ENCODE results near the gene PTP4A2.

DNA sequence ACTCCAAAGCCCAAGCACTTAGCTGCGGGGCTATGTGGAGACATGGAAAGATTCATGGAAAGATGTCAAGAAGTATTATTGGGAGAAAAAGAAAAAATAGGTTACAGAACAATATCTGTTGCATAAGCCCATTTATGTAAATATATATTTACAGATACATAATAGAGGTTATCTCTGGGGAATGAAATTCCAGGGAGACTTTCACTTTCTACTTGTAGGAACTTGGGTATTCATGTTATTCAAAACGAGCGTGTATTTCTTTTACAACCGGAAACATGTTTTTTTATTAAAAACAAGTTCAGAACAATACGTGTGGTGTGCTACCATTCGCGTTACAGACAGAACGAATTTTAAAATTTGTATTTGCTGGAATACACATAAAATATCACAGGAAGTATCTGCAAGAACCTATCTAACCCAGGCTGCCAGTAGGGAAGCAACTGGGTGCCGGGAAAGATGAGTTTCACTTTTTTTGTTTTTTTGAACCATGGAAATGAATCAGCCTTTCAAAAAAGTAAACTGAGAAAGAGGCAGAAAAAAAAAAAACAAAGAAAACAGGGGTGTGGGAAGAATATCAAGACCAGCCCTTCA lies 13.3 kb downstream of the SPOCD1 start:
- PRO-cap, 2 experiments: no peak in any of the 2 experiments

GRCh38 chr1:31908208-31909220 lies 29.7 kb downstream of the PTP4A2 start:
- PRO-cap, 2 experiments: no peak in any of the 2 experiments

DNA sequence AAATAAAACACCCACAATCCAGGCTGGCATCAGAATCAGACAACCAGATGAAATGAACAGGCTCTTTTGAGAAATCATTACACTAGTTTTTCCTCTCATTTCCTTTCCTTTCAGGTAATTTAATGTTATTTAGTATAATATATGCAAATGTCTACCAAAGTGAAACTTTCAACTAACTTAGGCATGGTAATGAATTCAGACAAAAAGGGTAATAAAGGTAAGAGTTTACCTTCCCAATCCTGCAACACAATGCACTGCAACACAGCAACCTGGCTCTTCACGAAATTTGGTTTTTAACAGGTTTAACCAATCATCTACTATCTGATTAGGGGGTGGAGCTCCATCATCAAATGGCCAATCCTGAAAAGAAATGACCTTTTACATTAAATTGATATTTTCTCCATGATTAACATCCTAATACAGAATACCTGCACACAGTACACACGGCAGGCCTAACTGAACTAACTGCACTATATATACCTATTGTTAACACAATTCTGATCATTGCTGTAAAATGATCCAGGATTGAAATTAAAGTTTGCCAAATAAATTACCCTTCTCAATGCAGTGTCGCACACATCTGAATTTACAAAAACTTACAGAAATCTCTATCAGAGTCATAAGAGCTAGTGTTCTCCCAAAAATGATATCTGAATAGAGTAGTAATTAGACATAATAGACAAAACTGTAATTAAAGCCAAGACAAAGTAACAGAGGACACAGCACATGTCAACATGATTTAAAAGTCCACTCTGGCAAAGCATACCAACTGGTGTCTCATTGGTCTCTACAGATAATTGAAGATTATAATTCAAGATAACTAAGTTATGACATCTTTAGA lies 26.5 kb downstream of the PTP4A2 start:
- PRO-cap, 2 experiments: no peak in any of the 2 experiments

- PRO-cap, 2 experiments: no peak in any of the 2 experiments
Measured at GRCh38 chr1:31926761-31927664, 11.2 kb downstream of the PTP4A2 start.

GRCh38 chr1:31932230-31933107 lies 5.7 kb downstream of the PTP4A2 start:
- PRO-cap, 2 experiments: no peak in any of the 2 experiments

DNA sequence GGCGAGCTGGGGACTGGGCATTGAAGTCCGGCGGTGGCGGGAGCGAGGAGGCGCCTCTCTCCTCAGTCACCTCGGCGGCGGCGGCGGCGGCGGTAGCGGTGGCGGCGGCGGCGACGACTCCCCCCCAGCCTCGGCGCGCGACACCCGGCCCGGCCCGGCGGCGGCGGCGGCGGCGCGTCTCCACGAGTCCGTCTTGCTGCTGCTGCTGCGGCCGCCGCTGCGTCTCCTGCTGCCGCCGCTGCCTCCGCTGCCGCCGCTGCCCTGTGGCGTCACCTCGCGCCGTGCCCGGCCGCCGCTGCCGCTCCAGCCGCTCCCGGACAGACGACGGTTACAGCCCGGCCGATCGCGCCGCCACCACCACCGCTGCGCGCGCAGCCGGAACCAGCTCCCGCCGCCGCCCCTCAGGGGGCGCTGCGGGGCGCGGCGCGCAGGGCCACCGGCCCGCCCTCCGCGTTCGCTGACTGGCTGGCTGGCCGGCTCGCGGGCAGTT lies at the start of gene PTP4A2:
Gene PTP4A2 (minus strand): TSS at position 379 of the 490 bp plus-strand sequence.
- PRO-cap, 2 experiments: peak in 2 of 2 experiments; most common plus-strand start position 20 of the sequence (in 2); most common minus-strand start position 367 of the sequence (in 2)

DNA sequence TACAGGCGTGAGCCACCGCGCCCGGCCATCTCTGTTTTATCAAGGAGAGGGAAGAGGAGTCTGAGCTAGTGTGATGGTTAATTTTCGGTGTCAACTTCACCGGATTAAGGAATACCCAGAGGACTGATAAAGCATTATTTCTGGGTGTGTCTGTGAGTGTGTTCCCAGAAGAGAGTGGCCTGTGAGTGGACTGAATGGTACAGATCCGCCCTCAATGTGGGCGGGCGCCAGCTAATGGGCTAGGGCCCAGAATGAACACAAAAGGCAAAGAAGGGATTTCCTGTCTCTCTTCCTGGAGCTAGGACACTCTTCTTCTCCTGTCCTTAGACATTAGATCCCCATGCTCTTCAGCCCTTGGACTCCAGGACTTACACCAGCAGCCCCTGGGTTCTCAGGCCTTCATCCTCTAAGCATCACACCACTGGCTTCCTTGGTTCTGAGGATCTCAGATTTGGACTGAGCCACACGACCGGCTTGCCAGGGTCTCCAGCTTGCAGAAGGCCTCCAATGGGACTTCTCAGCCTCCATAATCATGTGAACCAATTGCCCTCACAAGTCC lies 4.6 kb upstream of the KHDRBS1 start:
- PRO-cap, 2 experiments: no peak in any of the 2 experiments

- PRO-cap, 2 experiments: no peak in any of the 2 experiments
Measured at GRCh38 chr1:32043944-32044888, 28.5 kb upstream of the TMEM39B start.

- PRO-cap, 2 experiments: peak in 1 of 2 experiments; most common plus-strand start chr1:32108288 (in 1)
Measured at GRCh38 chr1:32108248-32109027, 582 bp downstream of the KPNA6 start.

GRCh38 chr1:32197404-32198067 lies 2.9 kb upstream of the CCDC28B start:
- PRO-cap, 2 experiments: no peak in any of the 2 experiments

- PRO-cap, 2 experiments: no peak in any of the 2 experiments
Measured at GRCh38 chr1:32198925-32199539, 1.4 kb upstream of the CCDC28B start.

DNA sequence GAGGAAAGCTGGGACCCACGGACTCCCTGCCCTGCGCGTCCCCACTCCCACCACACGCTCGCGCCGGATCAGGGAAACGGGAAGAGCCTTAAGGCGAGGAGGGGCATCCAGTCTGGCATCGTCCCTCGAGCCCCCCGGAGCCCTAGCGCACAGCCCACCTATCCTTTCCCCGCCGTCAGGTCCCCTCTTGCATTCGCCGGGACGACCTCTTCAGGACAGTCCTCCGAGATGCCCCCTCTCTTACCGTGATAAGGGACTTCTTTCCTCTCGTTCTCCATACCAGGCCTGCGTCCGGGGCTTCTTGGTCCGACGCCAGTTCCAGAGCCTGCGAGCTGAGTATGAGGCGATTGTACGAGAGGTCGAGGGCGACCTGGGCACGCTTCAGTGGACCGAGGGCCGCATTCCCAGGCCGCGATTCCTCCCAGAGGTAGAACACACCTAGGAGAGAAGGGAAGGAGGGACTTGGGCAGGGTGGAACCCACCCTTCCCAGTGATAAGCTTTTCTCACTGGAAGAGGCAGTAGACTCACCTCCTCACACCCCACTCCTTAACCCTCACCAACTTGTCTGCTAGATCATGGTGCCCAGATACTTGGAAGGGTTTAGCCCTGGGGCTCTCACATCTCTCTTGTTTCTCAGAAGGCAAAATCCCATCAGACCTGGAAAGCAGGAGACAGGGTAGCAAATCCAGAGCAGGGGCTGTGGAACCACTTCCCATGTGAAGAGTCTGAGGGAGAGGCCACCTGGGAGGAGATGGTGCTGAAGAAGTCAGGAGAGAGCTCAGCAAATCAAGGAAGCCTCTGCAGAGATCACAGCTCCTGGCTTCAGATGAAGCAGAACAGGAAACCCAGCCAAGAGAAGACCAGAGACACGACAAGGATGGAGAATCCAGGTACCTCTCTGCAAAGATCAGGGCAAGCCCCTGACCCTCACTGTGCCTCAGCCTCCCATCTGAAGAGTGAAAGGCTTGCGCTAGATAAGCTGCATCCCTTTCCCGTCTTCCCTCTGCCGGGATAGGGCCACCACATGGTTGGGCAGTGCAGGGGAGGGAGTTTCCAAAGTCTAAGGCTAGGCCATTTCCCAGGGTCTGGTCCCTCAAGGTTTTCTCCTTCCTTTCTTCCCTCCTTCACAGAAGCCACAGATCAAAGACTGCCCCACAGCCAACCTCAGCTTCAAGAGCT lies 790 bp downstream of the IQCC start:
- PRO-cap, 2 experiments: no peak in any of the 2 experiments

GRCh38 chr1:32248012-32249031 lies 1.3 kb downstream of the FAM167B start:
- PRO-cap, 2 experiments: peak in 1 of 2 experiments; most common plus-strand start chr1:32248833 (in 1); most common minus-strand start chr1:32248599 (in 1)

- PRO-cap, 2 experiments: no peak in any of the 2 experiments
Measured at GRCh38 chr1:32257067-32257310, 5.9 kb downstream of the LCK start.

GRCh38 chr1:32310106-32310367 lies 18.2 kb downstream of the HDAC1 start:
- PRO-cap, 2 experiments: no peak in any of the 2 experiments

DNA sequence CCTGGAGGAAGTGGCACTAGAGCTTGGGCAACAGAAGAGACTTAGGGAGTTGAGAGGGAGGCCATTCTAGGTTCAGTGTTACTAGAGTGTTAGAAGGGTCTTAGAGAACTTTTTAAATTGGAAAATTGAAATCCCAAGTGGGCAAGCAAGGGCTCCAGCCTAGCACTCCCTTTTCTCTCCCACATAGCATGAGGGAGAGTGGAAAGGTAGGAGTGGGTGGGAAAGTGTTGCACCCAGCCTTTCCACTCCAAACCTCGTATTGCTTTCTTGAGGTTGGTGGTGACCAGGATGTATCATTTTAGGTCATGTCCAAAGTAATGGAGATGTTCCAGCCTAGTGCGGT lies 5.8 kb downstream of the MARCKSL1 start:
- PRO-cap, 2 experiments: no peak in any of the 2 experiments

DNA sequence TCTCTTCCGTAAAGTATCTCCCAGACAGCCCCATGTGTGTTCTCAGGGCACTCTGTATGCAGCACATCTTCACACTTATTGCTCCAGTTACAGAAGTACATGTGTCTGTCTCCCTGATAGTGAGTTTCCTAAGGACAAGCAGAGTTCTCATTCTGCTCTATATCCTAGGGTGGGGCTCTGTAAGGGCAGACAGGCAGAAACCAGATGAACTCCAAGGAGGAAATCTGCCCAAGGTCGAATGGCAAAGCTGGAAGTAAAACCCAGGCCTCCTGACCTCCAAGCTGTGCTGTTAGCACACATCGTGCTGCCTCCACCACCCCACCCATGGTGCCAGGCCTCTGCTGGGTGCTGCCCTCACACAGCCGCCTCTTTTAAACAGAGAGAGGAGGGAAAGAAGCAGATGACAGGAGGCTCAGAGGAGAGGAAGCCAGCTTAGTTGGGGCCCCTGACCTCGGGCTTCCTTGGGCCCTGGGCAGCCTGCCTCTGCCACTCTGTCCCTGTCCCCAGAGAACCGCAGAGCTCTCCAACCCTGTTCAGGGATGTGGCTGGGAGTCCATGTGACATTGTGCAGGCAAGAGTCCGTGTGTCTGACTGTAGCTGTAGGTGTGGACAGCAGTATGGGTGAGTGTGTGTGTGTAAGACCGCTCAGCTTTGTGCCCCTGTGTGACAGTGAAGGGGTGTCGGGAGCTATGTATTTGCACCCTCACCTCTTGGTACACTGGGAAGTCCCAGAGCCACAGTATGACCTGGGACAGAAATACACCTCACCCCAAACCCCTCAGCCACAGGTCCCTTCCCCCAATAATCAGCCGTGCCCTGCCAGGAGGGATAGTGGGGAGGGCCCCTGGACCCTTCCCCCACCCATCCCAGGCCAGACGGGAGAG lies 1.1 kb downstream of the SYNC start:
- PRO-cap, 2 experiments: peak in 1 of 2 experiments; most common minus-strand start position 493 of the sequence (in 1)

- PRO-cap, 2 experiments: no peak in any of the 2 experiments
Measured at GRCh38 chr1:32760053-32760674, 18.5 kb downstream of the KIAA1522 start.

DNA sequence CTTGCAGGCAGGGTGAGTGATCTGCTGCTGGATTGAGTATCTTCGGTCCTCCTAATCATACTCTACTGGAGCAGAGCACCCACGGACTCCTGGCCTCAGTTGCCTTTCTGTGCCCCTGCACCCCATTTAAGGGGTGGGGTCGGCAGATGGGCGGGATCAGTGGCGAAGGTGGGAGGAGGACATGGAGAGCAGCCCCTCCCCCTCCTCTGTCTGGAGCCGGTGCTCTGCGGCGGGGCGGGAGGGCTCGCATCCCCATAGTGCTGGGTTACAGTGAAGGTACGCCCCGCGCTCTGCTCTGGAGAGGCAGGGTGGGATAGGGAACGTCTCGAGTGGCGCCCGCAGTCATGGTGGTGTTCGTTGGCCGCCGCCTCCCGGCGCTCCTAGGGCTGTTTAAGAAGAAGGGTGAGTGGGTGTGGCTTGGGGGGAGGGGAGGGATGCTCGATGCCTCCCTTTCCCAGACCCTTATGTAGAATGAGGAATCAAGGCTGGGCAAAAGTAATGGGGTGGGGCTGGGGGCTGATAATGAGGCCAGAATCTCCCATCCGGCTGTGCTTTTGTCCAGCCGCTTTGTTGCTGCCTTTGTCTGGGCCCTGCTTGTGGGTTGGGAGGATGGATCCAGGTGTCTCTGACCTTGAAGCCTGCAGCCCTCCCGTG lies 23.9 kb downstream of the KIAA1522 start:
- PRO-cap, 2 experiments: no peak in any of the 2 experiments

GRCh38 chr1:32894511-32895100 lies 6.6 kb downstream of the TMEM54 start:
- PRO-cap, 2 experiments: no peak in any of the 2 experiments

Measured in right ventricle myocardium (tissue), 1 donor.